SK-N-DZ (cell line): ENCODE data around the genes CFAP97 and ANKRD37.

DNA sequence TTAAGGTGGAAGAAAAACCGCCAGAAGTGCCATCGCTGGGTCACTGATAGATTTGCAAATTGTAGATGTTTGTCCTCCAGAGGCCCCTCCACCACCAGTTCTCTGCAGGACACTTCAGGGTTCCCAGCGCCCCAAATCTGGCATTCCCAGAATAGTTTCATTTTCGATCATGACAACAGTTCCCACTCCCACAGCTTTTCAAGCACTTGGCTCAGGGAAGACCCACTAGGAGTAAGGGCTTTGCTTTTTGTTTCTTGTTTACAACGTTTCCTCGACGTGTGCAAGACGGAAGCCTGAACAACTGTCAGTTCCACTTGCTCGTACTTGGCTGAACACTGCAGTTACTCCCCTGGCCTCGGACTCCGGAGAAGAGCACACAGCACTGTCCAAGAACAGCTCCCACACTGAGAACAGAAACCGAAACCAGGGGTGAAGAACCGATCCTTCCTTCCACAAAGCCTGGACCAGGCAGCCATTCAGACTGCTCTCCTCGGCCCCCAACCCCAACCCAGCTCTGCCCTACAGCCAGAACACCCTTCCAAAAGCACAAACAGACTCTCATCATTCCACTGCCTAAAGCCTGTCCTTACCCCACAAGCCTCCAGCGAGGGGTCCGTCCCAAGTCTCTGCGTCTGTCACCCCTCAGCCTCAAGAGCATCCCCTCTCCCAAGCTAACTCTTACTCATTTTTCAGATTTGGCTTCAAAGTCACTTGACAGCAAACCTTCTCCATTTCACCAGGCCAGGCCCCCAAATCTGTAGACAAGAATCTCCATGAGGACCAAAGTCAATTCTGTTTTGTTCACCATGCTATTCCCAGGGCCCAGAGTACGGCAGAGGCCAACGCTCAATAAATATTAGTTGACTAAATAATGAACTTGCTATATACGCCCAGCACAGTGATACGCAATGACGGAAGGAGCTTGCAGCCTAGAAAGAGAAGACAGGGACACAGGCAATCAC is 25.4 kb downstream of the IRF2 start:
RAMPAGE:
- cytosol, long total RNA = no peak
- nucleus, long total RNA = no peak

DNA sequence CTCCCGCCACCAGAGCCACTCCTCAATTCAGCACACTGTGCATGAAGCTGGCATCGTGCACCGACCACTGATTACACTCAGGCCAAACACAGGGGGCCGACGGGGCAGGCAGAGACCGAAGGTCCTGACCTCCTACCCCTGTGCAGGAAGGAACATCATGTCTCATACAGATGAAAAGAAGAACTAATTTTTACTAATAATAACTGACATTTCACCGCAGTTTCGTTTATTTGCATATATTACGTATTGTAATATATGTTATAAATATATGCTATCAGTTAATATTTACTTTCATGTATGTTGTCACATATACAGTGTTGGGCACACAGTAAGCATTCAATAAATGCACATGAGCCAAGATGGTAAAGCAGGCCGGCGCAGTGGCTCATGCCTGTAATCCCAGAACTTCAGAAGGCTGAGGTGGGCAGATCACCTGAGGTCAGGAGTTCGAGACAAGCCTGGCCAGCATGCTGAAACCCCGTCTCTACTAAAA is 4.3 kb downstream of the IRF2 start:
RAMPAGE:
- cytosol, long total RNA = no peak
- nucleus, long total RNA = no peak

RAMPAGE:
- cytosol, long total RNA = no peak
- nucleus, long total RNA = no peak
Observed at GRCh38 chr4:184471915-184472254, 2.5 kb downstream of the IRF2 start.

DNA sequence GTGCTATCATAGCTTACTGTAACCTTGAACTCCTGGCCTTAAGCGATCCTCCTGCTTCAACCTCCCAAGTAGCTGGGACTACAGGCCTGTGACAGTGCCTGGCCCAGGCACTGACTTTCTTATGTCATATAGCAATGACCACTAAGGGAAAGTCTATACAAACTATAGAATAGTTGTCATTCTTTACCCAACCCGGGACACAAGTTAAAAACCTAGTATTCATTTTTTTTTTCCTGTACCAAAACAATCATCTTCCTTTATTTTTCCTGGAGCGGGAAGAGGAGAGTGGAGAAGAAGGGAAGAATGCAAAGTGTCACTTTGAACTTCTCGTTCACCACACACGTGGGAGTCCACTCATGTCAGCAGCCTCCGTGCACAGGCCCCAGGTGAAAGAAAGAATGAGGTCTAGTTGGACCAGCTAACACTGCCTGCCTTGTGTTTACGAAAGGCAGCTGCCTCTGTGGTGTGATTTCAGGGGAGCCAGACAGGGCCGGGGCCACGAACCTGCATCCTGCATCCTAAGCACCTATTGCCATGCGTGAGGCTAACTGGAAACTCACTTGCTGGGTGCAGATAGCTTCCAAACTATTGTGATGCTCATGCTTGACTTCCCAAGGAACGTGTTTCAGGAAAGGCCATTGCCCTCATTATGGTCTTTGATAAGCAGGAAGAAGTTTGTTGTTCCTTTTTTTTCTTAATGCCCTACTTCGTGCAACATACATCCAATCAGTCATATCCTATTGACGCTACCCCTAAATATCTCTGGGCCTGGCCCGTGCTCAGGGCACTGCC is 2.2 kb upstream of the IRF2 start:
RAMPAGE:
- cytosol, long total RNA = no peak
- nucleus, long total RNA = no peak

RAMPAGE:
- cytosol, long total RNA = no peak
- nucleus, long total RNA = no peak
Observed at GRCh38 chr4:184546937-184547871, 72.9 kb upstream of the IRF2 start.

DNA sequence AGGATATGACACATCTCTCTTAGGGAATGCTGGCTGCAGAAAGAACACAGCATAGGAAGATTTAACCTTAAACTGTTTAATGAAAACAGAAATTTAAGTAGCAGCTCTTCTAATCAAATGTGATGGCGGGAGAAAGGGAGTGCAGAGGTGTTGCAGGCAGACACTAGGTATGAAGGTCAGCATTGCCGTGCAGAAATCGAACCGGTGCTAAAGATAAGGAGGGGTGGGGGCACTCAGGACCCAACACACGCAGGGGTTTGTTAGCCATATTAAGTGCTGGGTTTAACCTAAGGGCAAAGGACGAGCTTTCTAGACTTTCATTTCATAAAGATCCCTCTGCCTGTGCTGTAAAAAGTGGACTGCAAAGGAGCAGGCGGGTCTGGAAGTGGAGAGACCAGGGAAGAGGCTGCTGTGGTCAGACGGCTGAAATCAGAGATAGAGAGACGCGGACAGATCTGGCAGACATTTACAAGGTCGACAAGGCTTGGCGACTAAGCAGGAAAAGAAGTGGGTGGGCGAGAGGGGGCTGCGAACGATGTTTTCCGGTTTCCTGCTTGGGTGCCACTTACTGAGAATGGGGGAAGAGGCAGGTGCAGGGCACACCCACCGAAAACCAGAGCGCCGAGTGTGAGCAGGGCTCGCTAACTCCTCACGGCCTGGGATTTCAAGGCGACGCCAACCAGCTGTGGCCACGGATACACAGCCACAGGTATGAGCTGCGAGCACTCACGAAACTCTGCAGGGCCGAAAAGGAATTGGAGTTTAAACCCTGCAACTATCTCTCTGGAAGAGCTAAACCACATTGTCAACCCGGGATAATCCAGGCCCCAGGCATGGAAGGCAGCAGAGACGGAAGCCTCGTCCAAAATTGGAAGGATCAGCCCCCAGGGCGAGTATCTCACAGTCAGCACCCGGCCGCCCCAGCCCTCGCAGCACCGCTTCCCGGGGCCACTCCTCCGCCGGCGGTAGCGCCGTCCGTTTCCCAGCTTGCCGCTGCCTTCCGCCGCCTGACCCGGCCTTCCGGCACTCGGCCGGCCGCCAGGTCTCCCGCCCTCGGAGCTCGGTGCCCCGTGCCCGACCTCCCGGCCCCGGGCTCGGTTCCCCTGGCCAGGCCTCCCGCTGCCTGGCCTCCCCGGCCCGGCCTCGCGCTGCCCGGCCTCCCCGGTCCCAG is 966 bp downstream of the CASP3 start:
RAMPAGE:
- cytosol, long total RNA = no peak
- nucleus, long total RNA = no peak

GRCh38 chr4:184764771-184765073 is 30.8 kb upstream of the CENPU start:
RAMPAGE:
- cytosol, long total RNA = no peak
- nucleus, long total RNA = no peak

RAMPAGE:
- cytosol, long total RNA = no peak
- nucleus, long total RNA = no peak
Observed at GRCh38 chr4:184777862-184779254, 44.5 kb upstream of the CENPU start.

DNA sequence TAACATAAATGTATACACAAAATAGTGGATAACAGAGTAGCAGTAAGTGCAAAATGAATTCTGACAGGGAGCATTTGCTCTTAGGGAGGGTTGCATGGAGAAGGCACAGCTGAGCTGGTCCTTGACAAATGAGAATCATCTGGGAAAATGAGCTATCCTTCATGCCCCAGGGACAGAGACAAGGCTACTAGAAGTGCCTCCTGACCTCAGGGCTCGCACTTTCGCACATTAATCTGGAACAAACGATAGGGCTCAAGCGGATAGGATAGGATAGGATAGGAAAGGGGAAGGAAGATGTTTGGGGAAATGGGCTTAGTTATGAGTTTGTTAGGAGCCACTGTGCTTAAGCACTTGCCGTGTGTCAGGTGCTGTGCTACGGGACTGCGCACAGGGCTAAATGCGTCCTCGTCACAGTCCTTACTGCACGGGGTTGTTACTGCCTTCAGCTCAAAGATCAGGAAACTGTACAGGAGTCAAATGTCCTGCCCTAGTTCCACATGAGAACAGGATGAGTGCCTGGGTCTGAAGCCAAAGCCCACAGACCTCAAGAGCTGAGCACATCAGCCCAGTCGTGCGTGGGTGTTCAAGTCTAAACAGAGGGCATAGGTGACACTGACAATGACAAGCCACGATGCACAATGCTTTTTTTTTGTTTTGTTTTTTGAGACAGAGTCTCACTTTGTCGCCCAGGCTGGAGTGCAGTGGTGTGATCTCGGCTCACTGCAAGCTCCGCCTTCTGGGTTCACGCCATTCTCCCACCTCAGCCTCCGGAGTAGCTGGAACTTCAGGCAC is 15.1 kb downstream of the ACSL1 start:
RAMPAGE:
- cytosol, long total RNA = no peak
- nucleus, long total RNA = no peak

RAMPAGE:
- cytosol, long total RNA = no peak
- nucleus, long total RNA = no peak
Observed at GRCh38 chr4:184896899-184897693, 71.3 kb upstream of the ACSL1 start.

RAMPAGE:
- cytosol, long total RNA = no peak
- nucleus, long total RNA = no peak
Observed at GRCh38 chr4:184897711-184898754, 72.3 kb upstream of the ACSL1 start.

RAMPAGE:
- cytosol, long total RNA = no peak
- nucleus, long total RNA = no peak
Observed at GRCh38 chr4:185108613-185109084, 34.4 kb upstream of the SLC25A4 start.

DNA sequence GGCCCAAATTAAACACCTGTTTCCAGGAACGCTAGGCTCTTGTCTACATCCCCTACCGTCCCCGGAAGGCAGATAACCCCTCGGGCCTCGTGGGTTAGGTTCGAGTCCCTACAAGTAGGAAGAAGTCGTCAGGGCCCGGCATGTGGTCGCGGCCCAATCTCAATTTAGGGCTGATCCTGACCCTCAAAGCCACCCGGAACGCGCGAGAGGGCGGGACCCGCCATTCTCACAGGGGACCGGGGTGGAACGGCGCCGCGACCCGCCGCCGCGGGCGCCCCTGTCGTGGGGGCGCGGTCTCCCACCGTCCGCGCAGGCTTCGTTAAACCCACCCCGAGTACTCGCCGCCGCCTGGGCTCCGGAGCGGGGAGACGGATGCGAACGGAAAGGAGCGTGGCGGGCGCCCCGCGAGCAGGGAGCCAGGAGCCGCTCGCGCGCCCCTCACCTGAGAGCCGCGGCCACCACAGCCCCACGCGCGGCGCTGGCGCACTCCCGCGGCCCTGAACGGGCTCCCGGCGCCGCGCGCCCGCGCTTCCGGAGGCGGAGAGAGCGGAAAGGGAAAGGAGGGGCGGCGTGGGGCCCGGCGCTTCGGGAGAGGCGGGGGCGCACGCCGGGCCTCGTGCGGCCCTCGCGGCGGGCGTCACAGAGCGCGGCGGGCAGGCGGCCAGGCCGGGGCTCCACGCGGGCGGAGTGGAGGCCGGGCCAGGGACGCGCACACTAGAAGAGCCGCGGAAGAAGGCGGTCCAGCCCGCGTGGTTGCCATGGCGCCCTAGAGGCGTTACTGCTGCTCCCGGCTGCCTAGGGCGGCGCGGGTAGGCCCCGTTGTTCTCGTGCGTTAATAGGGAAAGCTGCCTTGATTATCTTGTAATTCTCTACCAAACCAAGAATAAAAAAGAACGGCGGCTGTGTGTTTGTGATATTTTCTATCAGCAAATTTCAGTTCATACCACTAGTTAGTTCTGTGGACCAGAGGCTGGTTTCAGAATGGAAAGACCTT is at the start of gene CFAP97:
Gene CFAP97 (minus strand): TSS at position 545 of the 994 bp plus-strand sequence.
RAMPAGE:
- cytosol, long total RNA = no peak
- nucleus, long total RNA = no peak

DNA sequence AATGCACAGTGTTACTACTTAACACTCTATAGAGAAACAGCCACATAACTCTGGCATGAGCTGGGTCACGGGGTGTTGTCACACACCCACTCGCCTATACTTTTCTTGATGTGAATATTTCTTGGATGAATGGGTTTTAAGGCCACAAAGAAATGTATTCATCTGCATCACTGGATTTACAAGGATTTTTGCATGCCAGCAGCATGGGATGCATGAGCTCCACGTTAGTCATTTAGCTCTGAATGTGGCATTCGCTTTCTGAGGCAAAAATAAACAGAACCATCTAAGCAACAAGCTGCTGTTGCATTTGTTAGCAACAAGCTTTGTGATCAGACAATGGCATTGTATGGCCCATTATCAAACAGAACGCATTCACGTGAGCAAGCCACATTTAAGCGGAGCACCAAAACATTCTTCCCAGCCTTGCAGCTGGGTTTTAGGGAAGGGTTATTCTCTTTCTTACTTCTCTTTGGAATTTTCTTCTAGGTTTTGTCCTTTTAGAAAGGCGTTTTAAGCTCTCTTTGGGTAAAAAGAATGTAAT is 89.6 kb downstream of the LRP2BP start:
RAMPAGE:
- cytosol, long total RNA = no peak
- nucleus, long total RNA = no peak

GRCh38 chr4:185344058-185344519 is 51.6 kb downstream of the LRP2BP start:
RAMPAGE:
- cytosol, long total RNA = no peak
- nucleus, long total RNA = no peak

DNA sequence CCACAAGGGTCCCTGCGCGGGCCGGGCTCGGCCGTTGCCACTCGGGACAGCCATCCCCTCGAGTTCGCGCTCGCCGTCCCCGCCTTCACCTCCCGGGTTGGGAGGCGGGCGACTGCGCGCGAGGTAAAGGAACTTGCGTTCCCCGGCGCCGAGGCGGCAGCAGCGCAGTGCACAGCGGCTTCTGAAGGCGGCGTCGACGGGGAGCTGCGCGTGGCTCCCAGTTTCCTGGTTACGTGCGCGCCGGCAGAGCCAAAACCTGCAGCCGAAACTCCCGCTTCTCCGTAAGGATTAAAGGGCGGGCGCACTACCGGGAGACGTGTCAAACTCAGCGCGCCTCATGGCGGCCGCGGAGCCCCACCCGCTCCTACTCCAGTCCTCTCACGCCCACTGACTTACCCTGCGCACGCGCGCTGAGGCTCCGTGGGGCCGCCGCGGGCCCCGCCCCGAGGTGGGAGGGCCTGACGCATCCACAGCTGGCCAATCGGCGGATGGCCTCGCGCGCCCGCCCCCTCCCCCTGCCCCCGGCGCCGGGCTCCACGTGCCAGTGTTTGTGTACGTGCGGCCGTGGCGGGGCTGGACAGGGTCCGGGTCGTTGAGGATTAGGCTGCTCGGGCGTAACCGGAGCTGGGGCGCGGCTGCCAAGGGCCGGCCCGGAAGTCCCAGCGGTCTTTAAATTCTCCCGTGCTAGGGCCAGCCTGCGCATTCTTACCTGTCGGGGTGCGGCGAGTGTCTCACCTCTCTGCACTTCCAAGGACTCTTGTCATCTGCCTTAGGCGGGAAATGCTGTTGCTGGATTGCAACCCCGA is at the start of gene ANKRD37:
Gene ANKRD37 (plus strand): TSS at position 698 of the 806 bp plus-strand sequence.
RAMPAGE:
- cytosol, long total RNA = start-site peak on the minus strand centred at position 445 of the sequence, 29 bp wide, 6 and 12 reads in 2 replicates; start-site peak on the plus strand centred at position 542 of the sequence, 70 bp wide, 15 and 37 reads in 2 replicates
- nucleus, long total RNA = no peak

RAMPAGE:
- cytosol, long total RNA = no peak
- nucleus, long total RNA = no peak
Observed at GRCh38 chr4:185534466-185535316, 616 bp downstream of the PDLIM3 start.

DNA sequence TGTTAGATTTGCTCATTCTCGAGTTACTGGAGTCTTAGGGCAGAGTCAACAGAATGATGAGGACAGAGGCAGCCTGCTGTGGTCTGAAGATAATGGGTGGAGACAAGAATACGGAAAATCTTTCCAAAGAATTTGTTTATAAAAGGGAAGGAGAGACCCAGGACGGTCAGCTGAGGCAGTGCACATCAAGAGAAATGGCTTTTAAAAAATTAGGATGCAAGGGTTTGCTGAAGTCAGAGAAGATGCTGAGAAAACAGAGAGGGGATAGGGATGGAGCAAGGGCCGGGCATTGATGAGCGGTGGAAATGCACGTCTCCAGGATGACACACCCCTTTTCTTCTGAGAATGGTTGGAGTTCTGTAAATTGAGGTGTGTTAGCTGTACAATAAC is 4.4 kb upstream of the PDLIM3 start:
RAMPAGE:
- cytosol, long total RNA = no peak
- nucleus, long total RNA = no peak

DNA sequence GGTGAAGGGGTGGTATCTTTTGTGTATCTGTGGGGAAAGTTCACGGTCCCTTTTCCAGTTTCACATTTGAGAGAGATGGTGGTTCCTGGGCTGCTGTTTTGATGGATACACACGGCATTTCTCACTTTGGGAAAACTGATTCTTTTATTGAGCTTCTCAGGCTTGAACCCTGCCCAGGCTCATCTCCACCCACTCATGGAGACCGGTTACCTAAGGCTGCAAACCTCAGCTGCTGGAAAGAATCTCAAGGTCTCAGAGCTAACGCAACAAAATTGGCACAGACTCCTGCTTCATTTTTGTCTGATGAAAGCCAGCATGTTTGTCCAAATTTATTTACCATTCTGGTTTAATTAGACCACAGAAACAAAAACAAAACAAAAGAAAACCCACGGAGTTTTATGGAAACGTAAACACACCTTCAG is 56.3 kb upstream of the PDLIM3 start:
RAMPAGE:
- cytosol, long total RNA = no peak
- nucleus, long total RNA = no peak

GRCh38 chr4:185642660-185643244 is 107.4 kb upstream of the PDLIM3 start:
RAMPAGE:
- cytosol, long total RNA = no peak
- nucleus, long total RNA = no peak